Duodenum (tissue), 1 donor: ENCODE results near the genes IPO5 and SLC15A1.

- PRO-cap: no peak
These were observed 39.3 kb downstream of the MBNL2 start for GRCh38 chr13:97261216-97261951.

GRCh38 chr13:97275513-97276579, 53.7 kb downstream of the MBNL2 start:
- PRO-cap: no peak

DNA sequence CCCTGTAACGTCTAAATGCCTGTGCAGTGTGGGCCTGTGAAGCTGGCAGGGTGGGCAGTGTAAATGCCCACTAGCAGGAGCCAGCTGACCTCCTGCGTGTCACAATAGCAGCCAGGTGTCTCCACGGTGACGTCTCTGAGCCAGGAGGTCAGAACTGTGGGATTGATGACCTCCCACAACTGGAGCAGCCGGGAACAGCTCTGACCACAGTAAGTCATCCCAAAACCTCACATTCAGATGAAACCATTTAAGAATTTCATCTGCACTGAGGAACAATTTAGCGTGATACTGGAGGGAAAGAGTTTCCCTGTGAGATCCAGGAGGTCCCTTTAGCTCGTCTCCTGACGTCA, at the start of gene IPO5:
IPO5 (plus strand) TSS at position 168 of the 350 bp plus-strand sequence.
- PRO-cap: no peak

DNA sequence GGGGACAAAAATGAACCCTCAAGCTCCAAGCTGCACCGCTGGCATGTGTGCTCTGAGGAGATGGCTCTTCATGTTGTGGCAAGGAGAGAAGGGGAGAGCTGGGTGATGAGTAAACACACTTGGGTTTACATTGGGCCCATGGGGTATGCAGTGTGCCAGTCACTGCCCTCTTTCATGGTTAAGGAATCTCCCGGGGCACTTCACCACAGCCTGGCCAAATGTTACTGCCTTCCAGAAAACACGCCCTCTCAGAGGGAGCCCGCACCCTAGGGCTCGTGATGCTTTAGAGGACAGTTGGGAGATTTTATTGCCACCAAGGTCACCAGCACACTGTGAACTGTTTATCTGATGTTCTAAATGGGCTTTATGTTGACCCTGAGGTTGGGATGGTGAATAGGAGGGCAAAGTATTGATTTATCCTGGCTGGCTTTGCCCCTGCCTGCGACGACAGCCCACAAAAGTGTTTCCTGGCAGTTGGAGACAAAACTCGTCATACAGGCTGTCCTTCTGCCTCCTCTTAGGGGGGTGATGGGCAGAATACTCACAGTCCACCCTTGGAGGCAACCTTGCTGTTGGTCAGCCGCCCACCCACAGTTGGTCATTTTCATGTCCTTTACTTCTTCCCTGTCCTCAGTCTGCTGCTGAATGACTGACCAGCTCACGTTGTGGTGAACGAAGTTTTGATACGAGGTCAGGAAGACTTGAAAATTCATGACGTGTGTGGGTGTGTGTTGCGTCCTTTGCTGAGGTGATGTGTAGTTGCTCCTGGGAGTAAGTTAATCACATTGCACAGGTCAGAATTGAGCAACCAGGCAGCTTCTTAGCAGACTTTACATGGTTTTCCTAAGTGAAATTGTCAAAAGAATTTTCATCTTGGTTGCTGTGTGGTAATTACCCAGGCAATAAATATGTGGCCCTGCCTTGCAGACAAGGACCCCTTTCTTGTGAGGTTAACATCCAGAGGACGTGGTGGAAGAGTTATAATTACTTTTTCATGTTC, 156.8 kb downstream of the STK24 start:
- PRO-cap: no peak

DNA sequence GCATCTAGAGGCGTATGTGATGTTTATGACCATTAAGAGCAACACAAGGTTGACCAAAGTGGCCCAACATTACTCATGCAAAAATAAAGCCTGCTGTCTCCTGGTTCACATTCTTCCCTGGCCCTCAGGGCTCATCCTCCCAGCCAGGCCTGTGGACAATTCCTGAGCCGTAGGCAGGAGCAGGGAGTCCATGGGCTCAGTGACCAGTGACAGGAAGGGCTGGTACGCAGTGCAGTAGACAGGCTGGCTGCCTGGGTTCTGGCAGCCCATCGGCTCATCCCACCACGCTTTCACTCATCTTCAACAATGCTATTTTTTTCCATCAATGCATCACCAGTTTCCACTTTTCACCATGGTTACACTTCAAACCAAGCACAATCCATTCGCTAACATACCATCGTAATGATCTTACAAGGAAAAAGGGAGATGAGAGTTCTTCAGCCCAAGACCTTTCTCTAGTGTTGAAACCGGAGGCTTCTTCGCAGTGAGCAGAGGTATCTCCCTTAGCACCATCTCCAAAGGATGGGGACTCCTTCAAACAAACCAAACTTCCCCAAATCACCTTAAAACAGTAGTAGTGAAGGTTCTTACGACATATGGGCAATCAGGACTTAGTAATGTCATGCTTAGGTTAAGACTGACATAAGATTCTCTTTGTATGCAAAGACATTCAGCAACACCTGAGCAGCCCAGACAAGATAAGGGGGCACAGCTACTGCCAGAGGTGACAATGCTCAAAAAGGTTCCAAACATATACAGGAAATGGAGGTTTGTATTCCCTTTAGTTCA, 105.7 kb downstream of the STK24 start:
- PRO-cap: no peak

DNA sequence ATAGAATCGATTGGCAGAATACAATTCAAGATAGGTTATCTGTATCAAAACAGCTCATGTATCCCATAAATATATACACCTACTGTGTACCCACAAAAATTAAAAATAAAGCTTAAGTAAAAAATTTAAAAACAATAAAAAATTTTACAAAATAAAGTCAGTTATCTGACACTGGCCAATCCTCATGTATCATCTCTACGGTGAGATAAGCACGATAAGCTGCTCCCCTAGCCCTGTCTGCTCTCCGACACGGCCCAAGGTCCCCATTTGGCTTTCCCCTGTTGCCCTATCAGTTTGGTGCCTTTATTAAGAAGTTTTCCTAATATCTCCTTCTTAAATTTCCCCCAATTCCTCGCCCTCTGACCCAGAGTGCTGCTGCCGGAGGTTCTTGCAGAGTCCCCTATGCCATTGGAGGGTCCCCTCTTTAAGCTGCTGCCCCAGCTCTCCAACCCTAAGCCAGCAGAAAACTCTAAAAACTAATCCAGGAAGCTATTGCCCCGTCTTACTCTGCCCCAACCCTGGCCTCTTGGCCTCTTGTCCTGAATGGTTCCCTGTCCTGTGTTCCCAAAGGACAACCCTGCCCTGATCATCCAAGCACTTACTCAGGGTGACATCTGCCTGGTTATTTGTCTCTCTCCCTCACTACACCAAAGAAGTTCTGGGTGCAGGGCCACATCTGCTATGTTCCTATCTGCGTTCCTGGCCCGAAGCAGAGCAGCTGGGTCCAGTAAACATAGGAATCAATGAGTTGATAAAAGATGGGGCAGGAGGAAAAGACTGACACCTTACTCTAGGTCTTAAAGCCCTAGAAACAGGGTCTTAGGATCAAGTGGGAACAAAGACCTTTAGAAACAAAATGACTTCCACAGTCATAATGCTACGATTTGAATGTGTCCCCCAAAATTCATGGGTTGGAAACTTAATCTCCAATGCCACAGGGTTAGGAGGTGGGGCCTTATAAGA, 75.1 kb downstream of the STK24 start:
- PRO-cap: no peak

GRCh38 chr13:98518959-98519604, 57.8 kb downstream of the STK24 start:
- PRO-cap: no peak

DNA sequence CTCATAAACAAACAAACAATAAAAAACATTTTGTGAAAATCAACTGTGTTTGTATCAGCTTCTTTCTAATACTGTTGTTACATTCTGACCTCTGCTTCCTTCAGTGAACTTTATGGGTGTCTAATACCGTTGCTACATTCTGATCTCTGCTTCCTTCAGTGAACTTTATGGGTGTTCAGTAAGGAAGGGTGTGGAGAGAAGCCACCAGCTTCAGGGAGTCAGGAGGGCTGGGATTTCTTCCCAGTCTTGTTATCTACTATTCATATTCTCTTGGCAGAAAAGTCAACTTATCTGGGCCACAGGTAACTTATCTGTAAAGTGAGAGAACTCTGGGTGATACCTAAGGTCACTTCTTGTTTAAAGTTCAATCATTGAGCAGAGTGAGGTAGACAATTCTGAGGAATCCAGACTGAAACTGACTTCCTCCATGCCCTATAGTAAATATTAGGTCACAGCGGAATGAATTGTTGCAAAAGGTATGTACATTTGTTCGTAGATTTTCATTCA, 71.2 kb upstream of the STK24 start:
- PRO-cap: no peak

- PRO-cap: bidirectional peak, plus-strand start at chr13:98752763, minus-strand start at chr13:98752669
These were observed at the start of gene SLC15A1 for GRCh38 chr13:98752522-98753144. Gene SLC15A1 (minus strand): TSS chr13:98752672.

- PRO-cap: no peak
These were observed 72.0 kb upstream of the SLC15A1 start for GRCh38 chr13:98824322-98824967.

GRCh38 chr13:98910185-98911267, 67.3 kb downstream of the DOCK9 start:
- PRO-cap: no peak

GRCh38 chr13:98921511-98922334, 56.1 kb downstream of the DOCK9 start:
- PRO-cap: no peak

DNA sequence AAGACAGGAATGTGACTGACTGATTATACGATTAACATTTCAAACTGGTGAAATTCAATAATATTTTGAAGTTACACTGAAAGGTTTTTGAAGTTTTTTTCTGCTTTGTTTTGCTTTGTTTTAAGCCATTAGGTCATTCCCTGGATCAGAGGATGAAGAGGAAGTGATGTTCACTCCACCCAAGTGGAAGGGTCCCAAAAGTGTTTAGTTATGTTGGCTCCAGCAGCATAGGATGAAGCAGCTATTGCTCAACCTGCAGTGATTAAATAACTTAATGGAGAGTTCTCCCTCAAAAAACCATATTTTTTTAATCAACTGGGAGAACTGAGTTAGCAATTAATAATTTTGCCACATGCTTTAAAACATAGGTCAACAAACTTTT, 49.6 kb downstream of the DOCK9 start:
- PRO-cap: no peak

DNA sequence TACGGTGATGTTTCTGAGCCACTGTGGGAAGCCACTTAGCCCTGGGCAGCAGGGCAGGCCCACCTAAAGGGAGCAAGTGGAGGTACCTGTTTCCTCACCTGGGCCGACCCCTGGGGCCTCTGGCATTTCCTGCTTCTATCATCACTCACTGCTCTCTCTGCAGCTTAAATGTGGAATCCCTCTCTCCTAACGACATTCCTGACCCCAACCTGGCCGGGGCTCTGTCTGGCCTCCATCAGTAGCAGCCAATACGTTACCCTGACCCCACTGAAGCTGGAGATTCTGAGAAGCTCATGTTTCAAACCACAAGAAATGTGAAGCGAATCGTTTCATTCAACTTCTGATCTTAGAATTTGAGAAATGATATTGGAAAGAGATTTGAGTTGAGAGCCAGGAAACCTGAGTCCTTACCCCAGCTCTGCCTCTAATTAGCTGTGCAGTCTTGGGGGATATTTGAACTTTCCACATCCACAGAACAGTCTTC, 39.9 kb downstream of the DOCK9 start:
- PRO-cap: no peak

- PRO-cap: no peak
These were observed 21.0 kb upstream of the DOCK9 start for GRCh38 chr13:98998722-98999399.

DNA sequence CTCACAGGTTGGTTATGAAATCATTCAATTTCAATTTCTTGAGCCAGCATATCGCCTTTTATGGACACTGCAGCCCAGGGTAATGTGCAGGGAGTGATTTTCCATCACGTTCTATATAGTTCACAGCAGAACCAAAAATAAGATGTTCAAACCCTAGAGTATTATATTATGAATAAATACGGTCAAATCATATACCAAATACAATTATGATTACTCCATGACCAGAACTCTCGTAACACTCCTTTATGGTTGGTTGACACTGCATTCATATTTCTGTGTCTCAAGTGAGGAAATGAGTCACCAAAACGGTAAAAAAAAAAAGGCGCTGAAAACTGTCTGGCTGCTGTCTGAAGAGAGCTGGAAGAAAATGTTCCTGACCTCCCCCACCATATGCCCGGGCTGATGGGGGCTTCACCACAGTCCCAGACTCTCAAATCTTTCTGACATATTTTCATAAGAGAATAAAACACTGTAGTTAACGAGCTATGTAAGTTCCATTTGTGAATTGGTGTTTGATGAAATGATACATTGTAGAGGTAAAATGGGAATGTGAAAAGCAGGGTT, 75.7 kb upstream of the UBAC2 start:
- PRO-cap: no peak

DNA sequence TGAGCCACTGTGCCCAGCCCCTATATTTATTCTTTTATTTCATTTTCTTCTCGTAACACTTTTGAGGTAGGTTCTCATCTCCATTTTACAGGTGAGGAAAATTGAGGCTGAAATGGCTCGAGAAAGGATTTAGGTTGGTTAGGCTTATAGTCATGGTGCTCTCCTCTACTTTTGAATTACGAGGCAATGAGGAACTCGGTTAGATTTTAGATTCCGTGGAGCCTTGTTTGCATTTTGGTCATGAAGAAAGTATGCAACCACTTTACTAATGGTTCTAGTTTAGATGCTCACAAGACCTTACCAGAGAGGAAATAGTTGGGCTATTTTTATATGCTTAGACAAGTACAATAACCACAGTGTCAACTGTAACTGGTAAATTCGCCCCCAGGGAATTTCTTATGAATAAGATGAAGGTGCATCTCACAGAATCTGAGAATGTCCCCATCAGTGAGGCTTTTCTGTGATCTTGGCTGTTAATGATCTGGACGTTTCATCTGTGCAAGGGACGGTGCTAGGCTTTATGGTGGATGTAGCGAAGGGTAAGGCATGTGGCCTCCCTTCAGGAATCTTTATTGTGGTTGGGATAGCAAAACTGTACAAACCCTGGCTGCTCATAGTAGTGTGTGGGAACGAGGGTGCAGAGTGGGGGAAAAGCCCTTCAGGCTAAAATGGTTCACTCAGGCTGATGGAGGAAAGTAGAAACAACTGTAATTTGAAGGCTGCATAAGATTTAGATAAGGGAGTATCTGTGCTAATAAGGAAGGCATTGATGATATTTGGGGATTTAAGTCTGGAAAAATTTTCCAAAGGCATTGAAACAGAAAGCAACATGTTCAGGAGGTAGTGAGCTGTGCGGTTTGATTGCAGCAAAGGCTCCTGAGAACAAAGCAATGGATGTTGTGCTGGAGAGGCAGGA, 28.2 kb downstream of the UBAC2 start:
- PRO-cap: no peak

DNA sequence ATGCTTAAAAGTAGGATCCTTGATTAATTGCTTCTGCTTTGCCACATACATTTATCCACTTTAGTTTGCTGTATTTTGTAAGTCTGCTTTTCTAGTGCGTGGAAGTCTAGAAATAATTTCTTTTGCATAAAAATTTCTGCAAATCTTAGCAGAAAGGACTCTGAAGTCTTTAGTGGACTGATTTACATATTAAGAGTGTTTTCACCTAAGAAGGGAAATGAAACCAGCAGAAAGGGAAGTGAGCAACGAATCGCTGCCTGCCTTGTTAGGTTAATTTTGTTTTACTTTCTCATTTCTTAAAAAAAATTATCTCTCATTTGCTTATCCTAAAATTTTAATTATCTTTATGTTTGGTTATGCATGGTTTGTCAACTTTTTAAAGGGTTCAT, 721 bp upstream of the GPR18 start:
- PRO-cap: no peak

DNA sequence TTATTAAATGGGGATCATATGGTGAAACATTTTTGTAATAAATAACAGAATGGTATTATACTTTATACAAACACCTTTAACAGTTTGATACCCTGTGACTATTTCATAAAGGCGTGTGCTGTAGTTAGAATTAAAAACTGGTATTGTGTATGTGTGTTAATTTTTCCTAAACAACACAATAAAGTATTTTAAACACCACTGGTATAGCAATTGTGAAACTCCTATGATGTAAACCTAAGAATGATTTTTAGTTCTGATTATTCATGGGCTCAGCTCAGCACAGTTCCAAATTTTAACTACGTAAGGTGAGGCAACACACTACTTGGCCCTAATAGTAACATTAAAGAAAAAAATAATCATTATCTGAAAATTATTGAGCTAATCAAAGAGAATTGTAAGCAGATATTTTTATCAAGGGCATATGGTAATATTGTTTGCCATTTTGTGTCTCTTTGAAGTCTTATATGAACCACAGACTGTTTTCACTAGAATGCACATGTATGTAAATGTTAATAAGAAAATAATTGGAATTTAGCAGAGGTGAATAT, 11.8 kb upstream of the GPR18 start:
- PRO-cap: no peak

DNA sequence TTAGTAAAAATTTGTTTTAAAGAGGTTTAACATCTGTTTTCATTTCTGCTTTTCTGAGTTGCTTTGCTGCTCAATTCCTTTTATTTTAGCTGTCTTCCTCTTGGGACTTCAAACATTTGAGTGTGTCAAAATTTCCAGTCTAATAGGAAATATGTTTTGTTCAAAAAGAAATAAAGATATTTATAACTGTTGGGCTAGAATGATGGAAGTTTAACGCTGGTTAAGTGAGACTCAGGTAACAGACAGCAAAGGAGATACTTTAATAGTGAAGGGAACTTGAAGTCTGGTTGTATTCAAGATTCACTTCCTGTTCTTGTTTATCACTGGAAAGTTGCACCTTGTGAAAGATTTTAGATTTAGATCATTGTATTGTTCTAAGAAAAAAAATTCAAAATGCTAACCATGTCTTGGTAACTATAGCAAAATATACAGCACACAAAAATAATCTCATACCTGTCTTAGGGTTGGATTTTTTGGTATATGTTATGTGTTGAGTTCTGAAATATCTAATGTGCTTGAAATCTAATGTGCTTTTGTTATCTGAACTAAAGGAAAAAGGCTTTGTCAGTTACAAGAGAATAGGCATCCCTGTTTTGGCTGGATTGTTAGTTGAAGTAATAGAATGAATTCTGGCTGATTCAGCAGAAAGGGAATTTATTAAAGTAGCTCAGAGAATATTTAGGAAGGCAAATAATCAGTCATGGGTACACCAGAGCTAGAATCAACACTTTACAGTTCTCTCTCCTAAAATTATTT, 24.4 kb upstream of the GPR18 start:
- PRO-cap: no peak